Karpas-422 (cell line): ENCODE measurements around the genes CACNG3 and SLC5A11.

GRCh38 chr16:23469840-23470450 lies 17.0 kb upstream of the COG7 start:
- PRO-cap, result no peak
- RAMPAGE, long total RNA, result no peak

DNA sequence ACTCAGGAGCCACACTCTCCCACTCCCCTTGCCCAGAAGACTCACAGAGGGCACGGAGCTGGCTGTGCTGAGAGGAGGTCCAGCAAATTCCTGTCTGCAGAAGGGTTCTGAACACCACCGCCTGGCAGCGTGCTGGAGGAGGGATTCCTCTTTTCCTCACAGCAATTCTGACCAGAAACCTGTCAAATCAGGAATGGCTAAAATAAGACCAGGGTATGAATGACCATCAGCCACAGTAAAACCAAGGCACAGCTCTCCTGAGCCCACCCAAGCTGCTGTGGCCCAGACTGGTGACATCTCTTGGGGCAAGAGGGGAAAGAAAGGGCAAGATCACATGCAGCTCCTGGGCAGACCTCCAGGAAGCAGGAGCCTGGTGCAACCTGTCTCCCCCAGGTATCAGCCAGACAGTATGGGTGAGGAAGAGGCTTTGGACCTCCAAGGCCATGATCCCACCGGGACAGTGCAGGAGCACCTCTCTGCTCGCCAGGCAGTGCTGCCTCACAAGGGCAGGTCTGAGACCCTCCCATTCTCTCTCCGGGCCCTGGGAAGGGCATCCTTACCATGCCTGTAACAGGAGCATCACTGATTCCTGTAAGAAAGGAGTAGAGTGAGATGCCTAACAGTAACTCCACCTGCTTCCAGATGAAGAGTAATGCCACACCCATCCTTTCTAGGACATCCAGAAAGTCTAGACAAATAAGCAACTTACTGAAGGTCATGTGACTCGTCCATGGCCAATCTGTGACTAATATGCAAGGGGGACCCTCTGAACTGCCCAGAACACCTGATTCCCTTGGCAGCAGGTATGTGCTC lies 25.5 kb upstream of the COG7 start:
- PRO-cap, result no peak
- RAMPAGE, long total RNA, result no peak

- PRO-cap, result no peak
- RAMPAGE, long total RNA, result no peak
These were observed 6.4 kb upstream of the GGA2 start for GRCh38 chr16:23516609-23517227.

DNA sequence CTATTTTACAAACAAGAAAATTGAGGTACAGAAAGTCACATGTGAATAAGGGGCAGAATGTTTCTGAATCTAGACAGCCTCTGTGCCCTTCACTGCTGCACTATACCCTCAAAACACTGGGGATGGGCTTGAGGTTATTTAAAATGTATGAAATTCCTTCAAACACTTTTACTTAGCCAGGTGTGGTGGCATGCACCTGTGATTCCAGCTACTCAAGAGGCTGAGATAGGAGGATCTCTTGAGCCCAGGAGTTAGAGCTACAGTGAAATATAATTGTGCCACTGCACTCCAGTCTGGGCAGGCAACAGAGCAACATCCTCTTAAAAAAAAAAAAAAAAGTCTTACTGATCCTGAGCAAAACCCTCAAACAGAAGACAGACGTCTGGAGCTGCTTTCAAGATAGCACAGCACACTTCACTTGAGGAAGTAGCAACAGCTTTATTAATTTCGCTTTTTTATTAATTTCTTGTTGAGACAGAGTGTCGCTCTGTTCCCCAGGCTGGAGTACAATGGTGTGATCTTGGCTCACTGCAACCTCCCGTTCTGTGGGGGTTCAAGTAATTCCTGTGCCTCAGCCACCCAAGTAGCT lies 10.1 kb upstream of the GGA2 start:
- PRO-cap, result no peak
- RAMPAGE, long total RNA, result no peak

- PRO-cap, result no peak
- RAMPAGE, long total RNA, result no peak
These were observed 17.7 kb upstream of the GGA2 start for GRCh38 chr16:23527850-23528518.

GRCh38 chr16:23640583-23640908 lies 564 bp downstream of the PALB2 start:
- PRO-cap, result no peak
- RAMPAGE, long total RNA, result no peak

DNA sequence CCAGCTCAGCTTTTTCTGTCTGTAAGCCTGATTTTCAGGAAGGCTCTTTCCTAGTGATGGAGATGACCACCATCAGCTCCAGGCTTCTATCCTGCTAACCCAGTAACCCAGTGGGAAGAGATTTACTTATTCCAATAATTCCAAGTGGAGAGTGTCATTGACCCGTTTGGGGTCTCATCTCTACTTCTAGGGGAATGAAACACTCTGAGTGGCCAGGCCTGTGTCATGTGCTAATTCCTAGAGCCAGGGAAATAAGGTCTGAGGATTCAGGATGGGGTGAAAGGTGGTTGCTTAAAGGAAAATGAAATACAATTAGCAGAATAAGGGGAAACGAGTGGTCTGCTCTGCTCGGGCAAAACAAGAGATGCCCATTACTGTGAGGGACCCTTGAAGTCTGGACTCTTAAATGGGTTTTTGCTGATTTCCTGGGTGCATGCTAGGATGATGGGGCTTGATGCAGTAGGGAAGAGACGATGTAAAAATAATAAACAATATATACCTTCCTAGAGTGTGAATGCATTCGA lies 3.7 kb downstream of the CHP2 start:
- PRO-cap, result no peak
- RAMPAGE, long total RNA, result no peak

- PRO-cap, result no peak
- RAMPAGE, long total RNA, result no peak
These were observed at the start of gene CACNG3 for GRCh38 chr16:24255688-24256621. Gene CACNG3, plus strand, starts transcription at chr16:24256335.

DNA sequence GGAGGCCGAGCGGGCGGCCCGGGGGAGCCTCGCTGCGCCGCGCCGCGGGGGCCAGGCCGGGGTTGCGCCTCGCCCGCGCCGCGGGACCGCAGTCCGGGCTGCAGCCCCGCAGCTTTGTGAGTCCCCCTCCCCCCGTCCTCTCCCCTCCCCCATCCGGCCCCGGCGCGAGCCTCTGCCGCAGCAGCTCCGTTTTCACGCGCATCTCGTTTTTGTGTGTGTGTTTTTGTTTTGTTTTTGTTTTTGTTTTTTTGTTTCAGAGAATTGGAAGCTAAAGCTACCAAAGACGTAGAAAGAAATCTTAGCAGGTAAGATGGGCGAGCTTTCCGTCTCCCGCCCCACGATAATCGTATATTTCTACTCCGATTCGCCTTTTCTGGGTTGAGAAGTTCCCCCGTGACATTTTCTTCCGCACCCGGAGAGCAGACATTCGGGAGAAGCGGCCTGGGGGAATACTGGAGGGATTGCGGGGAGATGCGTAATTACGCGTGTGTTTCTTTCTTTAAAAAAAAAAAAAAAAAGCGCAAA lies 607 bp downstream of the TNRC6A start:
- PRO-cap, result no peak
- RAMPAGE, long total RNA, result no peak

DNA sequence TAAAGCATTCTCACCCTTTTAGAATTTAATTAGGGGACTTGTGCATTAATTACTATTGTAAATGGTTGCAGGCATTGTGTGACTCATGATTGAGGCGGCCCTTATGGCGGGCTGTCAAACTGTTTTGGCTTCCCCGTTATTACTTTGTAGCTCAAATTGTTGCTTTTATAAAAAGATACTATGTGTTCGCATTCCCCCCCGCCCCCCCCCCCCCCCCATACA lies 1.0 kb downstream of the TNRC6A start:
- PRO-cap, result no peak
- RAMPAGE, long total RNA, result no peak

GRCh38 chr16:24845791-24846479 lies at the start of gene SLC5A11:
Gene SLC5A11, plus strand, starts transcription at chr16:24845963.
- PRO-cap, result no peak
- RAMPAGE, long total RNA, result no peak

GRCh38 chr16:26032641-26033136 lies 340.9 kb downstream of the HS3ST4 start:
- PRO-cap, result no peak
- RAMPAGE, long total RNA, result no peak

- PRO-cap, result no peak
- RAMPAGE, long total RNA, result no peak
These were observed 564.8 kb downstream of the HS3ST4 start for GRCh38 chr16:26256568-26256972.

DNA sequence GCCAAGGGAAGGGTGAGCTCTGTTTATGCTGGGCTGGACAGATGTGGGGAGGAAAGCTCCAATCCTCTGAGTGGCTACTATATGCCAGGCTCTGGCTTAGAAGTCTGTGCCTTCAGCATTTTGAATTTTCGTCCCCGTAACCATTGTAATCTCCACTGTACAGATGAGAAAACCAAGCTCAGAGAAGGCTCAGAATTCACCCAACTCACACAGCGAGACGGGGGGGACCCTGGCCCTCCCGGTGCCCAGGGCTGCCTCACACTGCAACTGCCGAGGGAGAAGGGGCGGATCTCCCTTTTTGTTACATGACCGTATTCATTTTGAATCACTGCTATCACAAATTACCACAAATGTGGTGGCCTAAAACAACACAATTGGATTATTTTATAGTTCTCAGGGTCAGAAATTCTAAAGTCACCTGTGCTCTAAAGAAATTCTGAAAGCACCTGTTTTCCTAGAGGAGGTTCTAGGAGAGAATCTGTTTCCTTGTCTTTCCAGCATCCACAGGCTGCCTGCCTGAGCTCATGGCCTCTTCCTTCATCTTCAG lies 75.2 kb upstream of the C16orf82 start:
- PRO-cap, result no peak
- RAMPAGE, long total RNA, result no peak

- PRO-cap, result no peak
- RAMPAGE, long total RNA, result no peak
These were observed 23.9 kb upstream of the KDM8 start for GRCh38 chr16:27179247-27180012.

DNA sequence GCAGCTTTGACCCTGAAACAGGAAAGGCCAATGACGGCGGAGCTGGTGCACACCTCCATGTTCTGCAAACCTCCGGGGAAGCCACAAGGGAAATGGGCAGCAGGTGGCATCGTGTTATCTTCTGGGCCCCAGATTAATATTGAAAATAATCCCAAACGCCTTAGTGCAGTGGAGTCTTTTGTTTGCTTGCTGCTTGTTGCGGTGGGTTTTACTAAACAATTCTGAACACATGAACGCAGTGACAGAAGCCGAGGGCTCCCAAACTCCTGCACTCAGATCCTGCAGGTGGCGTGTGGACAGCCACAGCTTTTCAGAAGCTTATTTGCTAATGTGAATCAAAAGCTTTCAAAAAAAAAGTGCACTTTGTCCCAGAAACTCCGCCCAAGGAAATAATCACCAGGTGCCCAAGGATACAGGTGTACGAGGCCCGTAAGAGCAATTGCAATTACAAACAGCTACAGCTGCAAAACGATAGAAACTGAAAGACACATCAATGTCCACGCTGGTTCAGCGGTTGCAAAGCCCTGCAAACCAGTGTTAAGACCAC lies 22.6 kb downstream of the KDM8 start:
- PRO-cap, result no peak
- RAMPAGE, long total RNA, result no peak

- PRO-cap, result no peak
- RAMPAGE, long total RNA, result no peak
These were observed 23.1 kb downstream of the KDM8 start for GRCh38 chr16:27226511-27226840.

- PRO-cap, result unidirectional peak, minus-strand start at chr16:27238111
- RAMPAGE, long total RNA, result no peak
These were observed 30.4 kb downstream of the NSMCE1 start for GRCh38 chr16:27238026-27238669.

- PRO-cap, result no peak
- RAMPAGE, long total RNA, result no peak
These were observed 14.5 kb downstream of the NSMCE1 start for GRCh38 chr16:27253968-27254556.

DNA sequence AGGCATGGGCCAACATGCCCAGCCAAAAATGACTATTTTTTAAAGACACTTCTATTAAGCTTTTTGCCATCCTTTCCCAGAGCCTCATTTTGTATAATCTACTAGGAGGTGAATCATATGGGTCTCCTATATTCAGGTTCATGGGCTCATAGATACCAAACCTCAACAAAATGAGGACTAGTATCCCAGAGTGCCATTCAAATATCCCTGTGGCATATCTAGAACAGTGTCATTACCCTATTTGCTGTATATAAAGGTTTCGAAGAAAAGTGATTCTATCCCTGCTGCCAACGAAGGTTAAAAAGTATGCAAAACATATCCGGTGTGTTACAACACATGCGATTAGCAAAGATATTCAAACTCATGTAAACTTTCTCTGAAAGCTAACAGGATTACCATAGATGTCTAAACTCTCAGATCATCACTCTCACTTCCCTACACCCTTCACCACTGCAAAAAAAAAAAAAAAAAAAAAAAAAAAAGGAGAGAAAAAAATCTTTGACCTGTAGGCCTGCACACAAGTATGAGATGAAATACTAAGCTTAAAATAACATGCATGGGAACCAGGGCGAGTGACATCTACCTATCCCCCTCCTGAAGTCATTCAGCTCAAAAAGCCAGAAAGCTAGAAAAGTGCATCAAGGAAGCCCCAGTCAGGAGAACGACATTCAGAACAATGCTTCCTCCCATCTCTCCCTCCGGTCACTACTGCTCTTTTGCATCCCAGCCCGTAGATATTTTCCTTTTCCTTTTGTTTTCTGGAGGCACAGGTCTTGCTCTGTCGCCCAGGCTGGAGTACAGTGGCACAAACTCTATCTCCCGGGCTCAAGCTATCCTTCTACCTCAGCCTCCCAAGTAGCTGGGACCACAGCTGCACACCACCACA lies 23.3 kb downstream of the XPO6 start:
- PRO-cap, result no peak
- RAMPAGE, long total RNA, result no peak